ENCODE measurements around the gene TDRD6.

DNA sequence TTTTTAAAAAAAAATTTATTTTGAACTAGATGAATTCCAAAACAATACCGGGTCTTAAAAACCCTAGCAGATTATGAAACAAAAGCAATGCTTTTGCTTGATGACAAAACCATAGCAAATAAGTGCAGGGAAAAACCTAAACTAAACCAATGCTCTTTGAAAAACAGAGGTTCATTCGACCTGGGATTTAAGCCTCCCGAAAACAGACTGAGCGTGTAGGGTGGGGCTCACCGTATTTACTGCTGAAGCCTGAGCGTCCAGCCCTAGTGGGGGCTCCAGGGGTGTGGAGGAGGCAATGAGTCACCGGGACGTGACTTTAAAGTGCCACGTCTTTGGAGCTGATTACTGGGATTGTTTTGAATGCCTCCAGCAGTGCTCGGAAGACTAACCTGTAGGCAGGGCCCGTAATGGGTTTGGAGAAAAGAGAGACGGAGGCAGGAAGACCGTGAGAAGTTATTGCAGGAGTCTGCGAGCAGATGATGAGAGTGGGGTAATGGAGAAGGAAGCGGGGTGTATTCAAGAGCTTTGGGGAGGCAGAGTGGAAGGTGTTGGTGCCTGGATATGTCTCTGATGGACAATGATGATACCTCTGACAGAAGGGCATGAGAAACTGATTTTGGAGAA, 69.2 kb downstream of the CDC5L start:
- PRO-cap = no peak
- RAMPAGE, long total RNA, 4 experiments = no peak in any of the 4 experiments

DNA sequence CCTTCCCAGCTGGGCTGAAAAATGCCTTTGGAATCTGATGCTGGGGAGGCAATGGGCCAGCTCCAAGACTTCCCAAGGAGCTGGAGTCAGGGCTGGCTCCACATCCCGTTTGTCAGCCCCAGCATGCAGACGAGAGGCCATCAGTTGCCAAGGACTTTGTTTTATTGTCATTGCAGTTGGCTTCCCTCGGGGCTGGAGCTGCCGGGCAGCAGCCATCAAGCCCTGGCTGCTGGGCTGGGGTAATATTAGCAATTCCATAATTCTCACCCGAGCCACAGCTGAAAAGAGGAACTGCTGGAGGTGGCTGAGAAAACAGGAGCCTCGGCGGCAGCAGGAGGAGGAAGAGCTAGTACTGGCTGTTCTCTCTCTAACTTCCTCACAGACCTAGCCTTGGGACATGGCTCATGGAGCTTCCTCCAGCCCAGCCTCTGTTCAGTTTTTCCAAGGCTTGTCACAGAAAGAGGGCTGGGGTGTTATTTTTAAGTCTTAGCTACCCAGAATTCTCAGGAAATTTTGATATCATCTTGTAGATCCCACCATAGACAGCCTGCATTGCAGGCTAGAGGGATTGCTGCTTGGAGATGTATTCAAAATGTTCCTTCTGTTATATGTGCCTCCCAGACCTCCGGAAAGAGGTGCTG, 182.6 kb downstream of the CDC5L start:
- PRO-cap = no peak
- RAMPAGE, long total RNA, 4 experiments = no peak in any of the 4 experiments

- PRO-cap = unidirectional peak, plus-strand start at chr6:44662941
- RAMPAGE, long total RNA, 4 experiments = no peak in any of the 4 experiments
Measured at GRCh38 chr6:44662609-44663276, 275.2 kb downstream of the CDC5L start.

DNA sequence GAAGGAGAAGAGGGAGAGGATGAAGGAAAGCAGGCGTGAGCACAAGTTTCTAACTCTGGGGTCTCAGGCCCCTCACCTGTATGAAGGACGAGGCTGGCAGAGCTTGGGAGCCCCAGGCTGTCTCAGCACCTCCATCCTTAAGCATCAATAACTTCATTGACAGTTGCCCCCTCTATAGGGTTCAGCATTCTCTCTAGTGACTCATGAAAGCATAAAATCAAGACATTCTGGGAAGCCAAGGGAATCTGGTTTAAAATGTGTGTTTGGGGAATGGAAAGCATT, 279.6 kb downstream of the CDC5L start:
- PRO-cap = no peak
- RAMPAGE, long total RNA, 4 experiments = no peak in any of the 4 experiments

- PRO-cap = no peak
- RAMPAGE, long total RNA, 4 experiments = no peak in any of the 4 experiments
Measured at GRCh38 chr6:44799893-44800538, 412.5 kb downstream of the CDC5L start.

GRCh38 chr6:45420507-45421212, 42.9 kb upstream of the SUPT3H start:
- PRO-cap = bidirectional peak, plus-strand start at chr6:45420818, minus-strand start at chr6:45420779
- RAMPAGE, long total RNA, 4 experiments = no peak in any of the 4 experiments

DNA sequence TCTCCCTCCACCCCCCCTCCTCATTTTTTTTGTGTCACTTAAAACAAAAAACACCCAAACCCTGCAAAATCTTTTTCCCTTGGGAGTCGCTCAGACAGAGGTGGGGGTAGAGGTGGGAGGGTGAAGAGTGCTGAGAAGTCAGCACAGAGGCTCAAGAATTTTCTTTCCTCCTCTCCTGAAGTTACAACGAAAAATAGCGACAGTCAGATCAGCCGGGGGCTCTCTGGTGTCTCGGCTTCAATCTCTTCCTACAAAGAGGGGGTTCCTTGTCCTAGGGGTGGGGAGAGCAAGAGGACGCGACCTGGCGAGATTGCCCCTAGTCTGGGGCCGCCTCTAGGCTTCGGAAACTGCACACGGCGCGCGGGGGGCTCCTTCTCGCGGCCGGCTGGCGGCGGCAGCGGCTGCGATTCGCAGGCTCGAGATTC, 43.7 kb upstream of the SUPT3H start:
- PRO-cap = unidirectional peak, plus-strand start at position 202 of the sequence; bidirectional peak, plus-strand start at position 375 of the sequence, minus-strand start at position 349 of the sequence
- RAMPAGE, long total RNA, 4 experiments = no peak in any of the 4 experiments

GRCh38 chr6:45610817-45611264, 233.1 kb upstream of the SUPT3H start:
- PRO-cap = no peak
- RAMPAGE, long total RNA, 4 experiments = no peak in any of the 4 experiments

- PRO-cap = unidirectional peak, minus-strand start at chr6:45613900
- RAMPAGE, long total RNA, 4 experiments = no peak in any of the 4 experiments
Measured at GRCh38 chr6:45613772-45614083, 236.0 kb upstream of the SUPT3H start.

DNA sequence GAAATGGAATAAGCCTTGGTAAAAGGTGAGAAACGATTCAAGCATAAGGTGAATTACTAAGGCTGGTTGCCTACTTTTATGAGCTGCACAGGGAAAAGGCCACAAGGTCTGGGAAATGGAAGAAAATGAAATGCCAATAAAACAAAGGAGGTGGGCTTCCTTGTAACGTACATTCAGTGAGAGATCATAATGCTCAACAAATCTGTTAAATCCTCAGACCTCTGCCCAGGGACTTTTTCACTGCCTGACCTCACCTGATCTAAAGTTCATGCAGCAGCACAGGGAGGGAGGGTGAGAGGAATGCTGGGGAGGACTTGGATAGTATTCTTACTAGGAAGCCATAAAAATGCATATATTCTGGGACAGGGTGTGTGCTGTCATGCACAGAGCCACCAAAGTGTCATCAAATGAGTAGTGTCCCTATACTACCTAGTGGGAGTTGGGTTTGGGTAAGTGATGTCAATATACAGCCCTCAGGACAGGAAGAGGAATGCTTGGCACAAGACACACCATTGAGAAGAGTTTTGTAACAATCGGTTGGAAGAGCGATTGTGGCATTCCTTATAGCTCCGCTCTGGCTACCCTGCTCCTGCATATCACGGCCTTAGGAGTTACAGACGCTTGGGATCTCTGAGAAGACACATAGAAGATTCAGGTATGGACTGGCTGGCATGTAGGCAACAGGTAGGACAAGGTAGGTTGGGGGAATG, 32.6 kb downstream of the CLIC5 start:
- PRO-cap = no peak
- RAMPAGE, long total RNA, 4 experiments = no peak in any of the 4 experiments

DNA sequence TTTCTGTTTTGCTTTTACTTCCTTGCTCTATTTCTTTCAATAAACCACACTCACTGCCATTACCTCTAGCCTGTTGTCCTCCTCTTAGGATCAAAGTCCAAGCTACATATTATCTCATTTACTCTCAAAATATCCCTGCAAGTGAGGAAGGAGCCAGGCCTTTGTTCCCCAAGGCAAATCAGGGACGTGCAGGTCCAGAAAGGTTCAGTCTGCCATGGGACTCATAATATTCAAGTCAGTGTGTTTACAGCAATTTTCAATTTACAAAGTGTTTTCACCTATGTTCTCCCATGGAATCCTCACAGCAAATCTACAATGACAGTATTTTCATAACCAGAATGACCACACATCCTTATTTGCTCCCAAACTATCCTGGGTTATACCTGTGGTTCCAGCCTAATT, 3.9 kb downstream of the CLIC5 start:
- PRO-cap = no peak
- RAMPAGE, long total RNA, 4 experiments = no peak in any of the 4 experiments

DNA sequence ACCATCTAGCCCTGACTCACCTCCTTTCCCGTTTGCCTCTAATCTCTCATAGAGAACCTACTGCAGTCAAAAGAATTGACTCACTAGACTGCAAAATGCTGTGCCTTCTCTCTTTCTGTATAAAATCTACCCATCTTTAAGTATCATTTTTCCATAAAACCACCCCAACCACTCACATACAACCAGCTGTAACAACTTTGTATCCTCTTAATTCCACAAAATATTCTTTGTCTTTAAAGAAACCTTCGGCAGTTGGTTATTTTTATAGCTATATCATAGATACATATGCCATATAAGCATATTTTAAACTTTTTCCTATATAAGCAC, 152.7 kb upstream of the ENPP5 start:
- PRO-cap = no peak
- RAMPAGE, long total RNA, 4 experiments = no peak in any of the 4 experiments

GRCh38 chr6:46375337-46376402, 115.6 kb downstream of the RCAN2 start:
- PRO-cap = no peak
- RAMPAGE, long total RNA, 4 experiments = no peak in any of the 4 experiments

GRCh38 chr6:46484500-46484868, 6.8 kb downstream of the RCAN2 start:
- PRO-cap = no peak
- RAMPAGE, long total RNA, 4 experiments = no peak in any of the 4 experiments

- PRO-cap = no peak
- RAMPAGE, long total RNA, 4 experiments = no peak in any of the 4 experiments
Measured at GRCh38 chr6:46687631-46687979, at the start of gene TDRD6. TDRD6 (plus strand) TSS chr6:46687885.

- PRO-cap = no peak
- RAMPAGE, long total RNA, 4 experiments = no peak in any of the 4 experiments
Measured at GRCh38 chr6:46919551-46920030, 2.1 kb downstream of the ADGRF5 start.

- PRO-cap = no peak
- RAMPAGE, long total RNA, 4 experiments = no peak in any of the 4 experiments
Measured at GRCh38 chr6:46990776-46991191, 51.3 kb downstream of the ADGRF1 start.

GRCh38 chr6:47061420-47062003, 19.4 kb upstream of the ADGRF1 start:
- PRO-cap = no peak
- RAMPAGE, long total RNA, 4 experiments = no peak in any of the 4 experiments

GRCh38 chr6:47116379-47116978, 74.3 kb upstream of the ADGRF1 start:
- PRO-cap = no peak
- RAMPAGE, long total RNA, 4 experiments = no peak in any of the 4 experiments

- PRO-cap = no peak
- RAMPAGE, long total RNA, 4 experiments = no peak in any of the 4 experiments
Measured at GRCh38 chr6:47188410-47189075, 121.2 kb downstream of the TNFRSF21 start.

All from esophagus squamous epithelium (tissue), 4 donors.